Measurements from ENCODE around the genes EMC7 and LPCAT4.

DNA sequence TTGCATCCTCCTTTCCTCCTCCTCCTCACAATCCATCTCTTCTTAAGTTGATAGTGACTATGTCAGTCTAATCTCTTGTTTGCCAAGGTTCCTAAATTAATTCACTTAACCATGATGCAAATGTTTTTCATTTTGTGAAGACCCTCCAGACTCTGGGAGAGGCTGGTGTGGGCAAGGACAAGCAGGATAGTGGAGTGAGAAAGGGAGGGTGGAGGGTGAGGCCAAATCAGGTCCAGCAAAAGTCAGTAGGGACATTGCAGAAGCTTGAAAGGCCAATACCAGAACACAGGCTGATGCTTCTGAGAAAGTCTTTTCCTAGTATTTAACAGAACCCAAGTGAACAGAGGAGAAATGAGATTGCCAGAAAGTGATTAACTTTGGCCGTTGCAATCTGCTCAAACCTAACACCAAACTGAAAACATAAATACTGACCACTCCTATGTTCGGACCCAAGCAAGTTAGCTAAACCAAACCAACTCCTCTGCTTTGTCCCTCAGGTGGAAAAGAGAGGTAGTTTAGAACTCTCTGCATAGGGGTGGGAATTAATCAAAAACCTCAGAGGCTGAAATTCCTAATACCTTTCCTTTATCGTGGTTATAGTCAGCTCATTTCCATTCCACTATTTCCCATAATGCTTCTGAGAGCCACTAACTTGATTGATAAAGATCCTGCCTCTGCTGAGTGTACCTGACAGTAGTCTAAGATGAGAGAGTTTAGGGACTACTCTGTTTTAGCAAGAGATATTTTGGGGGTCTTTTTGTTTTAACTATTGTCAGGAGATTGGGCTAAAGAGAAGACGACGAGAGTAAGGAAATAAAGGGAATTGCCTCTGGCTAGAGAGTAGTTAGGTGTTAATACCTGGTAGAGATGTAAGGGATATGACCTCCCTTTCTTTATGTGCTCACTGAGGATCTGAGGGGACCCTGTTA lies 14.2 kb downstream of the GREM1 start:
- PRO-cap, 2 experiments, result no peak in any of the 2 experiments

DNA sequence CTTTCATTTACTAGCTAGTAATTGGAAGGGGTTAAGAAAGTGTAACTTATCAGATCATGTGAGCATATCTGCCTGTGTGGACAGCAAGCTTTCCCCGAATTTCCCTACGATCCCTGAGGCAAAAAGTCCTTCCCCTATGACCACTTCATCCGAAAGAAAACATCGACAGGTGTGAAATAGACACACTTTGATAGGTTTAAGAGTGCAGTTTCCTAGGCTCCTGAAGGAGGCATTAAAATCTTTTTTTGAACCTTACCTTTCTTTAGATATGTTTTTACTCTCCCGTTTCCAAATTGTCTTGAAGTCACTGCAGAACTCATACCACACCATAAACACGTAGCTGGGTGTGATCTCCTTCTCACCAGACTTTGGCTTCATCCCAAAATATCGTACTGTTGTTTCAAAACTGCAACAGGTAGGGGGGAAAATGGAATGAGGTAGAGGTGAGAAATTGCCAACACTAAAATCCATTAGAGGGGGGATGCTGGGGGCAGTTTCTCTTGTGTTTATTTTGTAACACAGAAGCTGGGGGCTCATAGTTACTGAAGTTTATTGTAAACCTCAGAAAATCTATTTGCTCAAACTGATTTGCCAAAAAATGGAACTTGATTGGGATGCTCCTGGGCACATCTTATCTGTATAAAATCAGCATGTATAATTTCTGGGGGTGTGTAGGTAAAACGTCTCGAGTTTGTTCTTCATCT lies 80.9 kb downstream of the GREM1 start:
- PRO-cap, 2 experiments, result no peak in any of the 2 experiments

DNA sequence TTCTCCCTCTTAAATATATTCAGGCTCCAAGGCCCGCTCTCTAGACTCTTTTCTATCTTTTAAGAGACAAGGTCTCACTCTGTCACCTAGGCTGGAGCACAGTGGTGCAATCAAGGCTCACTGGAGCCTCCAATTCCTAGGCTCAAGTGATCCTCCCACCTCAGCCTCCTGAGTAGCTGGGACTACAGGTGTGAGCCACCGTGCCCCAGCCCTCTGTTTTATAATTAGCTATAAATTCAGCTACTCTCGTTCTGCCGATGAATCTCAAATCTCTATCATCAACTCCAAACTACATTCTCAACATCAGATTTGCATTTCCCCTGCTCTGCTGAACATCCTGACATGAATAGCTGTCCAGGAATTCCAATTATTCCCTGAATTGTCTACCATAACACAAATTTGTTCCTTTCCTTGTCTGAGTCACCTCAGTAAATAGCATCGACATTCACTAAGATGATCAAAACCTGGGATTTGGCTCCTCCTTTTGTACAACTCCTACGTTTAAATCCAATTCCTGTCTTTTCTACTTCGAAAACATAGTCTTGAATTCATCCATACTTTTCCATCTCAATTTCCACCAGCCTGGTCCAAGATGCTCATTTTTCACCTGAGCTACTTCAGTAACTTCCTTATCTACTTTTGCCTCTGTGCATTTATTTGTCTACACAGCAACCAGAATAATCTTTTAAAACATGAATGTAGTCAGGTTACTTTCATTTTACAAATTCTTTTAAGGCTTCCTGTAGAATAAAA lies 106.9 kb downstream of the GREM1 start:
- PRO-cap, 2 experiments, result no peak in any of the 2 experiments

- PRO-cap, 2 experiments, result no peak in any of the 2 experiments
Observed at GRCh38 chr15:32889315-32890002, 171.7 kb downstream of the GREM1 start.

GRCh38 chr15:33067256-33068548 lies 126.8 kb downstream of the FMN1 start:
- PRO-cap, 2 experiments, result peak in 1 of 2 experiments; most common minus-strand start chr15:33068261 (in 1)

DNA sequence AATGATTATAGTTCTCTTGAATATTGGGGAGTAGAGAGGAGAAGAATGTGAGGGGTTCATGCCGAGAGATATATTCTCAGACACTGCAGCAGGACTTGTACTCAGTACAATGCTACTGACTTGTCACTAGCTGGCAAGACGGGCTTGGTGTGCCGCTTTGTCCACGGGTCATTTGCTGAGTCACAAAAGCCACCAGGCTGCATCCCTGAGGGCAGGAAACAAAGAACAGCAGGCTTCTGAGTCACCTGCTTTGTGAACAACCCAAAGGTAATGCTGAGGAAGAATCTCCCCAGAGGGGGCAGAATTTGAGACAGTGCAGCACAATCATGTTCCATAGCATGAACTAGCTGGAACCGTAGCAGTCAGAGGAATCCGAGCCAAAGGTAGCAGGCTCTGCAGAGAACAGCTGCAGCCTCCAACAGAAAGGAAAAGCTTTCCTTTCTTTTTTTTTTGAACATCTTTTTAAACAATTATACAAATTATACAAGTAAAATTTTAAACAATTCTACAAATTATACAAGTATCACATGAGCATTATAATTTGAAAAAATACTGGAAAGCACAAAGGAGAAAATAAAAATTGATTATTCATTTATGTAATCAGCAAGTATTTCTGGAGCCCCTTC lies 7.4 kb upstream of the FMN1 start:
- PRO-cap, 2 experiments, result no peak in any of the 2 experiments

DNA sequence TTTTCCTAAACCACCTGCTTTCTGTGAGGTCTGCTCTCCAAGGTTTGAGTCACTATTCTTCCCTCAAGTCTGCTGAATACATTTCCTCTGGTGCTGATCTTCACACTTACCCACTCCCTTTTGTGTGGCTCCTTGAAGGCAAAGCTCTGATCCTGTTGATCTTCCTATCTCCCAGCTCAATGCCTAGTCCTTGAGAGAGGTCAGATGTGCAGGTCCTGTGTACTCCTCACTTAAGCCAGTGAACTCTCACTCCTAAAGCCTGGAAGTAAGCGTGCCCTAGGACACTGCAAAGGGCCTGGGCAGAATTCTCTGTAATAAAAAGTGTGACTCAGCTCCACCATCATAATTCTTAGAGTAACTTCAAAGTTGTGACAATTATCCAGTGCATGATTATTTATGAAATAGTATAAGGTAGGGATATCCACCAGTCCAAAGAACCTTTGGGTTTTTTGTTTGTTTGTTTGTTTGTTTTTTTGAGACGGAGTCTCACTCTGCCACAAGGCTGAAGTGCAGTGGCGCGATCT lies 112.0 kb upstream of the CHRM5 start:
- PRO-cap, 2 experiments, result no peak in any of the 2 experiments

DNA sequence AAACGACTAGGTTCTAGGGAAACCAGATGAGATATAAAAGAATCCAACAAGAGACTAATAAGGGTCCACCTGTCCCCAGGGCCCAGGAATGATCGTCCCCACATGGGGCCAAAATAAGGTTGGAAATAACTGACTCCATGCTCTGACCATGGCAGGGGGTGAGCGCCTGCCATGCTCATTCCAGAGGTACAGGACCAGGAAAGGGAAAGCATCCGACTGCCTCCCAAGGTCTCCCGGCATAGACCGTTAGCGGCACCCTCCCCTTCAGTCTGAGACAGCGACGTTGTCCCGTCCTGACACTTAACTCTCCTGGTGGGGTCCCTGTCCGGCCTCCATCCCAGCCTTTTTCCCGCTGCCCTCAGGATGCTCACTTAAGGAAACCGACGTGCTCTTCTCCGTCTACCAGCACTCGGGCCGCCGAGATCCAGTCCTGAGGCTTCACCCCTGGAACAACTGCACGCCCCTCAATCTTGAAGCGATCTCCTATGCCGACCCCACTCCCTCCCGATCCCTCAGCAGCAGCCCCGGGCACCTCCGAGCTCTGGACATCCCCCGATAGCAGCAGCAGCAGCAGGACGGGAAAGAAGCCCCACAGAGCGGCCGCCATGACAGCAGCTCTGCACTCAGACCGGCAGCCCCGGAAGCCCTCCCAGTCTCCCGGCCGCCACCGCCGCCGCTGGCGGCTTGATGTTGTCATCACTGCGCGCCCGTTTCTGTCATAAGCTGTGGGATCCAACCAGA lies at the start of gene EMC7:
TSS of gene EMC7 (minus strand) at position 630 of the 741 bp plus-strand sequence.
- PRO-cap, 2 experiments, result peak in 2 of 2 experiments; most common plus-strand start position 178 of the sequence (in 1); most common minus-strand start position 649 of the sequence (in 2)

DNA sequence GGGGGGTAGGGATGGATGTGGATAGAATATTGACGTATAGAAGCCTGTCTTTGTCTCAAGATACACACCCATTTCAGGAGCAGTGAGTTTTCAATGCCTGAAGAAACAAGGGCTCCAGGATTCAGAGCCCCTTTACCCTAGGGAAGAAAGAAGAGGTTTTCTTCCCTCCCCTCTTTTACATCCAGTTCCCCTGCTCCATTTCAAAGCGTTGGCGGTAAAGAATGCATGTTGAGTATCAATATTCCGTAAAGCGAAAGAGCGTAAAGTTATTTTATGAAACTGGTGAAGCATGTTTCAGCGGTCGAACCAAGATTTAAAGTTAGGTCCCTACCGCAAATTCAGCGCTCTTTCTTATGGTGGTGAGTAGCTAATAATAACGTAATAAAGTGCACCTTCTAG lies 228 bp downstream of the NUTM1 start:
- PRO-cap, 2 experiments, result no peak in any of the 2 experiments

GRCh38 chr15:34366852-34368048 lies at the start of gene LPCAT4:
LPCAT4 (minus strand) TSS chr15:34367196.
- PRO-cap, 2 experiments, result peak in 2 of 2 experiments; most common plus-strand start chr15:34367357 (in 2); most common minus-strand start chr15:34367154 (in 2)

GRCh38 chr15:34582233-34583394 lies 837 bp downstream of the GOLGA8B start:
- PRO-cap, 2 experiments, result peak in 2 of 2 experiments; most common plus-strand start chr15:34582894 (in 2); most common minus-strand start chr15:34582865 (in 2)

DNA sequence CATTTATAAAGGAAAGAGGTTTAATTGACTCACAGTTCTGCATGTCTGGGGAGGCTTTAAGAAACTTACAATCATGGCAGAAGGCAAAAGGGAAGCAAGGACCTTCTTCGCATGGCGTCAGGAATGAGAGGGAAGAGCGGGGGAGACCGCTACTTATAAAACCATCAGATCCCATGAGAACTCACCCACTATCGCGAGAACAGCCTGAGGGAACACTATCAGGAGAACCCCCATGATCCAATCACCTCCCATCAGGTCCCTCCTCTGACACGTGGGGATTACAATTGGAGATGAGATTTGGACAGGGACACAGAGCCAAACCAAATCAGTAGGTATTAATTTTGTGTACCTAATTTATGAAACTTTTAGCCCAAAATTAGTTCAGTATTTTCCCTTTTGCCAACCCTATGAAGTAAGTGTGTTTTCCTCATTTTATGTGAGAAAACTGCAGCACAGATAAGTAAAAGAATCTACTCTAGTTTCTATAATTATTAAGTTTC lies 4.9 kb upstream of the GOLGA8B start:
- PRO-cap, 2 experiments, result peak in 2 of 2 experiments; most common minus-strand start position 125 of the sequence (in 2)

DNA sequence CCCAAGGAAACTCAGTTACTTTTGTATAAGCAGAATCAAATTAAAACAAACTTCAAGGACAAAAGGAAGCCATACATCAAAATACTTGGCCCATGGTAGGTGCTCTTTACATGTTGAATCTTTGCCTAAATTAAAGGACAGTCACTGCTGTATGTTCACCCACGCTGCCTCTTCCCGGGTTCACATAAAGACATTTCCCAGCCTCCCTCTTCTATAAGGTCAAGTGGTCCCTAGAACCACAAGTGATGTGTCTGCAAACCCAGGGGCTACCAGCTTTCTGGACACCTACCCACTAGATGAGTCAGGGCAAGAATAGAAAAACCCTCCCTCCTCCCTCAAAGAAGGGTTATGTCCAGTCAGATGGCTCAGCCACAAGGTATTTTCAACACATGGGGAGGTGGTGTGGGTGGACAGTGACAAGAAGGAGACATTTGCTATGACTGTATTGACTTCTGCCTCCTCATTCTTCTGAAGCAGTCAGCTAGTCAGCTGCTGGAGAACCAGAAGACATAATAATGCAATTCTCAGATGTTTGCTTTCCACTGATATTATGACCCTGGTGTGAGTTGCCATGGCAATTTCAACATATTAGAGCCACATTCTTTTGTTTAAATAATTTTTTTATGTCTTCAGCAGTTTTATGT lies 66.6 kb upstream of the GOLGA8B start:
- PRO-cap, 2 experiments, result no peak in any of the 2 experiments

DNA sequence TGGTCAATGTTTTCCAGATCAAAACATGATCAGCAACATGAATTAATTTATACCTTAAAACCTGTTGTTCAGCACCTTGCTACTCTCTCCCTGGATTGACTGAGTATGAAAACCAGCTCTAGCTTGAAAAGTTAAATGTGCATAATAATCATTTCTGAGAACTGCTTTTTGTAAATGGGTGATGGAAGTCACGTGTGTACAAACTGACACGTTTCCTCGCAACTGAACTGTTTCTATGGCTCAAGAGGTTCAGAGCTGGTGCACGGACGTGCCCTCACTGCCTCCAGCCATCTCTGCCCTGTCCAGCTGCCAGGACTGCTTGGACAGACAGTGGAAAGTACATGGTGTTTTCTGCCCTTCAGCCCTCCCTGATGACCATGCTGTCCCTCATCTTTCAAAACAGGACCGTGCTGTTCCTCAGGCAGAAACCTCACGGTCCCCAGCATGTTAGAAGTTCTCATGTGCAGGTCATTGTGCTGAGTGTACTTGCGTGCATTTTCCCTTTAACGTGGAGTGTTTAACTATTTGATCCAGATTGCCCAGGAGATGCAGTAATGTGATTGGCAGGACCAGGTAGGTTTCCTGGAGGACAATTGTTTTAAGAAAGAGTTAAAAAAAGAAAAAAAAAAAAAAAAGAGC lies 38.7 kb downstream of the GJD2 start:
- PRO-cap, 2 experiments, result no peak in any of the 2 experiments

- PRO-cap, 2 experiments, result no peak in any of the 2 experiments
Observed at GRCh38 chr15:34720148-34720714, 34.6 kb downstream of the GJD2 start.

GRCh38 chr15:35357880-35358339 lies 188.1 kb downstream of the DPH6 start:
- PRO-cap, 2 experiments, result no peak in any of the 2 experiments

DNA sequence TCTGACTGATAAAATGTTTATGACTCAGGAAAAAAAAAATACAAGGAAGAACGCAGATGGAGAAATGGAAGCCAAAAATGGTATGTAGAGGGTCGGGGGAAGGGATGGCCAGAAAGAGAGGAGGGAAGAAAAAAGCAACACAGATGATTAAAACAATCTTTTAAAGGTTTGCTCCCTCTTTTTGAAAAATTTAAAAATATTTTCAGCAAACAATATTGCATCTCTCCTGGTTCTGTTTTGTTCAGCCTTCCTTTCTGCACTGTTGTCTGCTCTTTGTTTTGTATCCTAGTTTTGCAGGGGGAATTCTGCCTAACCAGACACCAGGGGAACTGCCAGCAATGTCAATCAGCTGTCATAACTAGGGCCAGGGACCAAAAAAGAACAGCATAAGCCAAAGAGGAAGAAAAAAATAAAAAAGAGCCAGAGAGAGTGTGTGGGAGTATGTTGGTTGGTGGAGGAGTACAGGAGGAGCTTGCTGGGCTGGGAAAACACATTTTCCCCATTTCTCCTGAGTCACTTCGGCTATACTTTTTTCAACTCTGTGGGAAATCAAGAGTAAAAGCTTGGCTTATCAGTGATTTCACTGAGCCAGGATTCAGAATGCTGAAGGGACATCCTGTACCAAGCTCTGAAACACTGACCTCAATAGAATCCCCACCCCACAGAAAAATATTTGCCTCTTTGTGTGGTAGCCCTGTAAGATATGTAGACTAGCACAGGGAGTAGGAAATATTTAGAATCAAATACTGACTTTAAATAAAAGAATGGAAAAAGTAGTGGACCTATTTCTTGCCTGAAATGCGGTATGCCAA lies 144.7 kb upstream of the DPH6 start:
- PRO-cap, 2 experiments, result no peak in any of the 2 experiments

DNA sequence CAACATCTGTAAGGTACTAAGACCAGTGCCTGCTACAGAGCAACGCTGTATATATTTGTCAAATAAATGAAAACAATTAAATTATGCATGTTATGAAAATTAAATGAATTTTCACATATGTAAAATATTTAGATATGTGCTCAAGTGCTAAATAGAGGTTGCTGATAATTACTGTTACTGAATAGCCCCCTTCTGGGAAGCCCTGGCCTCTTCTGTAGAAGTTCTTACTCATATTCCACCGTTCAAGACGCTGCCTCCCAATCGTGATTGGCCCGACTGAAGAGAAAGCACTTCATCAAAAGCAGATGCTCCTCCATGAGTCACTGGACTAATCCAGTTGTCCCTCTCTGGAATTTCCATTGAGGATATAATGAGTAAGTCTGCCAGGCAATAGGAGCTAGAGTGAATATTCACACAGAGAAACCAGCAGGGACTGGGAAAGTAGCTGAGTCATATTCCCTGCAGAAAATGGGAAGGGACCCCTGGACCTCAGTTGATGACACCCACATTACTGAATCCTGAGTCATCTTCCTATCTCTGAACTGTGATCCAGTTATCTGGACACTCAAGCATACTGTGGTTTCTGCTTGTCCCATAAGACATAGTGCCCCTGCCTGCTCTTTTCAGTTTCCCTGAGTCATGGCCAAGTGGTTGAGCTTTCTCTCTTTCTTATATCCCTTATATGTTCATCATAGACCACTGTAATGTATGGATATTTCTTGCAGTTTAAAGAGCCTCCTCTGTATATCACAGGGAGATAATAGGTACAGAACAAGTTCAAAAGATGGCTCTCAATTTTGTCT lies 151.3 kb upstream of the CDIN1 start:
- PRO-cap, 2 experiments, result no peak in any of the 2 experiments

GRCh38 chr15:37045491-37046407 lies 54.6 kb downstream of the MEIS2 start:
- PRO-cap, 2 experiments, result no peak in any of the 2 experiments

- PRO-cap, 2 experiments, result peak in 1 of 2 experiments; most common plus-strand start chr15:37107463 (in 1); most common minus-strand start chr15:37107143 (in 1)
Observed at GRCh38 chr15:37106575-37107763, 6.6 kb upstream of the MEIS2 start.

Measured in Metastatic Liver Carcinoma in the Lung (tissue), 2 donors.